Subcutaneous adipose tissue (tissue), 3 donors: ENCODE measurements around a stretch of chr1.

GRCh38 chr1:159928188-159928967 is 3.1 kb upstream of the TAGLN2 start:
- PRO-cap, result no peak
- RAMPAGE, long total RNA, 3 experiments, result no peak in any of the 3 experiments

DNA sequence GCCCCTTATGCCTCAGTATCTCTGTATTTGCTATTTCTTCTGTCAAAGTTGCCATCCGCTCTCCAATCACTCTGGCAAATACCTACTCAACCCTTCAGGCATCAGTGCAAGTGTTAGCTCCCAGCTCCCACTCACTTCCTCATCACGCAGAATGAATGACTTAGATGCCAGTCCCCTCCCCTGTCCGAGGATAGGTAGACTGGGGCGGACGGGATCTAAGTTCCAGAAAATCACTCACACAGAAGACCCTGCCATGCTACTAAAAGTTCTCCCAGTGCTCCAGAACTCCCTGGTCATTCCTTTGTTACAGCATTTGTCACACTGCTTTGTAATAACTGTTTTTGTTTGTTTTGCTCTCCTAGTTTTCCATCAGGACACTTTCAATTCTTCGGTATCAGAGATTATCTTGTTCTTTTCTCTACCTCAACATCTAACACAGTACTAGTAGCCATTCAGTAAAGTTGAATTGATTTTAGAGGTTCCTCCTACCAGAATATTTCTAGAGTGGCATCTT is 786 bp upstream of the PIGM start:
- PRO-cap, result no peak
- RAMPAGE, long total RNA, 3 experiments, result no peak in any of the 3 experiments

DNA sequence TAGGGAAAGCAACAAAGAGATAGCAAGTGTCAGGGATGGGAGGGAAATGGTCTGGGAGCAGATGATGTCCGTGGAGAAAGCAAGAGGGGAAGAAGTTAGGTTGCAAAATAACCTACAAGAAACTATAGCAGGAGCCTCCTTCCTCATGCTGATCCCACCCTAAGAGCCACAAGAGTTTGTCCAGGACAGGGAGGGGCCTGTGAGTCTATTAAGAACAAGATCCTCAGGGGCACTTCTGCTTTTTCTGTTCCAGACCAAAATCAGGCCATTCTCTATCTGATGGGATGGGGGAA is 7.8 kb upstream of the ATP1A4 start:
- PRO-cap, result no peak
- RAMPAGE, long total RNA, 3 experiments, result no peak in any of the 3 experiments

- PRO-cap, result unidirectional peak, plus-strand start at chr1:160261212
- RAMPAGE, long total RNA, 3 experiments, result no peak in any of the 3 experiments
These were observed 1.3 kb downstream of the DCAF8 start for GRCh38 chr1:160261040-160261498.

- PRO-cap, result no peak
- RAMPAGE, long total RNA, 3 experiments, result no peak in any of the 3 experiments
These were observed 4.7 kb upstream of the PEX19 start for GRCh38 chr1:160289324-160290385.

DNA sequence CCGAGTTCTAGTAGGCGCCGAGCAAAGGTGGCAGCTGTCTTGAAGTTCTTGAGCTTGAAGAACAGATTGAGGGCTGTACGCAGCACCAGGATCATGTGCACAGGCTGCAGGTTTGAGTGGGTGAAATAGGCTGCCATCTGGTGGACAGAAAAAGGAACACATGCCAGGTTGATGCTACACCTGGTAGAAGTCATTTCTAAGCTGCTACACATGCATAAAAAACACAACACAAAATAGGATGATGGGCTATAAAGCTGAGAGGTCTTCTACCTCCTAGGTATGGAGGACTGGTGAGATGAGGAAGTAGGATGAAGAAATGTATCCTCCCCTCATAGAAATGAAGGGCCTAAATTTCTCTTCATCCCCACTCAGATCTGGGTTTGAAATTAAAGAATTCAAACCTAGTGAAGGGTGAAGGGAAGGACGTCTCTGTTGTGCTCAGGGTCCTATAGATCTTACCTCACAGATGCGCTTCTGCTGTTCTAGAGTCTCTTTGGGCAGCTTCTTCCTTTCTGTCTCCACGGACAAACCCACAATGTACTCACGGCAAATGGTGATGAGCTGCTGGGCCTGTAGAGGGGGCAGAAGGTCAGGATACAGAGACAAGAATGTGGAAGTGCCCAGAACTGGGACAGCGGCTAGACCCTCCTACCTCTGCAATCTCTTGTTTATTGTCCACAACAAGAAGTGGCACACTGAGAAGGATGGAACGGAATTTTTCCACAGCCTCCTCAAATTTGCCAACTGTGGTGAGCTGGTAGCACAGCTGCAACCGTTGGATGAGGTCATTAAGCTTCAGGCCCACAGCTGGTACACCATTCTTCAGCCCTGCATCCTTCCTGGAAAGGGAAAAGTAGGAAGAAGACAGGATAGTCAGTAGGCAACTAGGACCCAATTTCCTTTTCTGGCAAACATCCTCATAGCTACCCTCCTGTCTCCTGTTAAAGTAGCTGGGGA is 6.7 kb upstream of the PEX19 start:
- PRO-cap, result no peak
- RAMPAGE, long total RNA, 3 experiments, result no peak in any of the 3 experiments

- PRO-cap, result no peak
- RAMPAGE, long total RNA, 3 experiments, result no peak in any of the 3 experiments
These were observed 17.1 kb downstream of the COPA start for GRCh38 chr1:160325945-160326359.

GRCh38 chr1:160362360-160362834 is 4.5 kb upstream of the NHLH1 start:
- PRO-cap, result no peak
- RAMPAGE, long total RNA, 3 experiments, result no peak in any of the 3 experiments

GRCh38 chr1:160519723-160520443 is 3.2 kb downstream of the SLAMF6 start:
- PRO-cap, result no peak
- RAMPAGE, long total RNA, 3 experiments, result no peak in any of the 3 experiments

DNA sequence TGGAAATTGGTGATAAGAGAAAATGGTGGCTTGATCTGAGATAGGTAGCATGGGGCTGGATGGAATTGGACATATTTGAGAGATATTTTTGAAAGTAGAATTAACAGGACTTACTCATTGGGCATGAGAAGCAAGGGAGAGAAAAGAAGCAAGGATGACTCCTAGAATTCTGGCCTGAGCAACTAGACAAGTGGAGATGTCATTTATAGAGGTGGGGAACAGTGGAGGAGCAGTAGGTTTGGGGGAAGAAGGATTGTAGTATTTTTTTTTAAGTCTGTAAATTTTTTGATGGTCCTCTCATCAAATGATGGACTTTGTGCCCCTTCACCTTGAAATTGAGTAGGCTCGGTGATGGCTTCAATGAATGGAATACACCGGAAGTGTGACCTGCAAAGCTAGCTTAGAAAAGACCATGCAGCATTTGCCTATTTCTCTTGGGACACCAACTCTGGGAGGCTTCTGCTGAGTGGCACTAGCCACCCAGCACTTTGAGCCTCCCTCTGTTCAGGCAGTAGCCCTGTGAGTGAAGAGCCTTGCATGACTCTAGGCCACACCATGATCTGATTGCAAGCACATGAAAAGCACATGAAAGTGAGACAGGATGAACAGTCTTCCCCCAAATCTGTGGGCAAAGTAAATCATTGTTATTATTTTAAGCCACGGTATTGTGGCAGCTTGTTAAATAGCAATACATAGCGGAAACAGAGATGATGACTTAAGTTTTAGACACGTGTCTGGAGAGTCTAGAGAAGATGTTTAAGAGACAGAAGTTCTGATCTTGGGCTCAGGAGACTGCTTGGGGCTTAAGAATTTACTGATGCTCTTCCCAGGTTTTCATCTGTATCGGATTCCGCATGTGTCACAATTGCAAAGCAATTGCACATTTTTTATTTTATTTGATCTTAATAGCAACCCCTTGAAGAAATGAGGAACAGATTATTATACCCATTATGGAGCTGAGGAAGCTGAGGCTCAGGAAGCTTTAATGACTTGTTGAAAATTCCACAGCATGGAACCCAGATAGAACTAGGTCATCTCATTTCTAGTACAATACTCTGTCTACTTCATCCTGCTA is 2.8 kb downstream of the CD48 start:
- PRO-cap, result no peak
- RAMPAGE, long total RNA, 3 experiments, result no peak in any of the 3 experiments

DNA sequence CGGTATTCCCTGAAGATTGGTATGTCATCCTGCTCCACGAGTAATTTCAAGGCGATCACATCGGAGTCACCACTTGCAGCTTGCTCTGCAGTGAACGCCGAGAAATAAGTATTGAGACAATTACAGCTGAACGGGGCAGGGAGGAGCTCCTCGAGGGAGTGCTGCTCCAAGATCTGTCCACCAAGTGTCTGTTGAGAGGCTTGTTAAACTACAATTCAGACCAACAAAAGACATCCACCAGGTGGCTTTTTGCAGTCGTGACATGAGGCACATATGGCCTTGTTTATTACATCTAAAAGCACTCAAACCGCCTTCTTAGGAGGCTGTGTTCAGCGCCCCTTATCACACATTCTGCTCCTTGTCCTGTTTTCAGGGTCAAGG is 12.9 kb upstream of the CD48 start:
- PRO-cap, result no peak
- RAMPAGE, long total RNA, 3 experiments, result no peak in any of the 3 experiments

DNA sequence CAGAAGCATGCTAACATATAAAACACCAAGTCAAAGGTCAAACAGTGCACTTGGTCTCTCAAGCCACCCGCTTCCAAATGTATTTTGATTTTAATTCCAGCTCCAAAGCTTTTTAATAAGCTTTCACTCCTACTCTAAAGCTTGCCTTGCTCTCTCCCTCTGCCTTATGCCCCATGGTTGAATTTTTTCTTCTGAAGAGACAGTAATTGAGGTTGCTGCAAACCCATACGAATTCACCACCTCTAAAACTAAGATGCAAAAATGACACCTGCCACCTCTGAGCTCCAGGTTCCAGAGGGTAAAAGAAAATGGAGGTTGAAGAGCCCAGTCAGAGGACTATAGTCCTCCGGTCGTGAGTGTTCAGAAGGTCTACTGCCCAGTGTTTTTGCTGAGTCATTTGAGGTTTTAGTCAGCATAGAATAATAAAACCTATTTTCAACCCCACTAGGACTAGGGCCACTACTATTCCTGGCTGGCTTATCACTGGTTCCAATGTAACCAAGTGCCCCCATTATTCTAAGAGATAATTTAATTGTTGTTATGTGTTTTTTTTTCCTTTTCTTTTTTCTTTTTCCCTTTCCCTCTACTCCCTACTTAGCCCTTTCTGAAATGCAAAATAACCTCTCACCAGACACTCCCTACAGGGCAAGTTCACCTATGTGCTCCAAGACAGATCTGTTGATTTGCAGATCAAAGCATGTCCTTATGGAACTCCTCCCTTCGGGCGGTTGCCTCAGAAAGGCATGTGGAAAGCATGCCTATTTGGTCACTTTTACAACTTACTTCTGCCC is 12.9 kb upstream of the SLAMF7 start:
- PRO-cap, result no peak
- RAMPAGE, long total RNA, 3 experiments, result no peak in any of the 3 experiments

- PRO-cap, result no peak
- RAMPAGE, long total RNA, 3 experiments, result no peak in any of the 3 experiments
These were observed 4.1 kb downstream of the SLAMF7 start for GRCh38 chr1:160743042-160743701.

GRCh38 chr1:160817571-160817897 is 21.6 kb downstream of the LY9 start:
- PRO-cap, result no peak
- RAMPAGE, long total RNA, 3 experiments, result no peak in any of the 3 experiments

DNA sequence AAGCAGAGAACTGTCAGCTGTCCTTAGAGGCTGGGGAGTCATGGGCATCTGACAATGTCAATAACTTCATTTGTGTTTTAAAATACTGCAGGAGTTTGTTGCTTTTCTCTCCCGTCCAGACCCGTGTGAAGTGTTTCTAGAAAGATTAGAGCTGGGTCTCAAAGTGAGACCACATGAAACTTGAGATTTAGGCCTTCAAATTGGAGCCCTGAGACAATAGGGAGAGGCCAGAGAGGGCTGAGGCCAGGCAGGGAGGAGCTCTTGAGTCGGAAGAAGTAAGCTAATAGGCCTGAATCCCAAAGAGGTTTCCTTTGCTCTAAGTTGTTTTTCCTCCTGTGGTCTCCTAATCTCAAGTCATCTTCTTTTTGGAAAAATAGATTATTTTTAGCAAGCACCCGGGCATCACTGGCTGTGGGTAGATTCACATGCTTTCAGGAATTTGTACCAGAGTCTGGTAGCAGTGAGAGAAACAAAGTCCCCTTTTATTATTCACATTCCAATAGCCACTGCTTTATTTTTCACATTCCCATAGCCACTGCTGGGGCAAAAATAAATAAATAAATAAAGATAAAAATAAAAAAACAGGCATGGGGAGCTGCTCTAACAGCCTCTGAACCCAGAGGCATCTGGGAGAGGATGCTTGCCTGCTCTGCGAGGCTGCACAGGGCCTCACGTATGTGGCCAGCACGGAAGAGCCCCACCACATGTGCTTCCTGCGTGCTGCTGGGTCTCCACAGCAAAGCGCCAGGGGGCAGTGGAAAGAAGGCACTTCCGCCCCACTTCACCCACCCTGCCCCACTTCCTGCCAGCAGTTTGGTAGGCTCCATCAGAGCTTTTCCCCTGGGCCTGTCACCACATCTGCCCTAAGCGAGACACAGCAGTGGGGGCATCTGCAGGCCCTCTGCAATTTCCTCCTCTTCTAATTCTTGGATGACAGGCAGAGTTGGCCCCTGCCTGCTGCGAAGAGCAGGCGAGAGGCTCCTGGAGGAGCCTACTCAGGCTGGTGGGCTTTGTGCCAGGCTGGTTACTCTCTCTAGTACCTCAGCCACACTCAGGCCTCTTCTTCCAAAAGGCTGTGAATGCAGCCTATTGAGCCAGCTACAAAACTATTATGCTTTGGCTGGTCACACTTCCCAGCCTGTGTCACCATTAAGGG is 25.4 kb downstream of the CD244 start:
- PRO-cap, result no peak
- RAMPAGE, long total RNA, 3 experiments, result no peak in any of the 3 experiments

DNA sequence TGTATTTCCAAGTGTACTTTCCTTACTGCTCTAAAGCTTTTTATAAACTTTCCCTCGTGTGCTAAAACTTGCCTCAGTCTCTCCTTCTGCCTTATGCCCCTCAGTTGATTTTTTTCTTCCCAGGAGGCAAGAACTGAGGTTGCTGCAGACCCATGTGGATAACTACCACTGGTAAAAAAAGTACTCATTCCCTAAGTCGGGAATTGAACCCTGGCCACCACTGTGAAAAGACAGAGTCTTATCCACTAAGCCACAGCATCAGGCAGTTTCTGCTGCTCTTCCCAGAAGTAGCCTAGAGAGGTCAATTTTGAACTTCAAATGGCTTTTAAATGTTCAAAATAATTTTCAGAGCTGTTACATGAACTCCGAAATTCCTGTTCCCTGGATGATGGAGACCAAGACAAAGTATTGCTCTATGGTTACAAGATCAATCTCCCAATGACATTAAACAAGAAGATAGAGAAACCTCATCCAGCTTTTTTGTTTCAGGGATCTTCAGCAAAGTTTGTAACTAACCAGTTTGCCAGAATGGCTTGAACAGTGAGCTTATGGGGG is 28.7 kb downstream of the ITLN2 start:
- PRO-cap, result no peak
- RAMPAGE, long total RNA, 3 experiments, result no peak in any of the 3 experiments

DNA sequence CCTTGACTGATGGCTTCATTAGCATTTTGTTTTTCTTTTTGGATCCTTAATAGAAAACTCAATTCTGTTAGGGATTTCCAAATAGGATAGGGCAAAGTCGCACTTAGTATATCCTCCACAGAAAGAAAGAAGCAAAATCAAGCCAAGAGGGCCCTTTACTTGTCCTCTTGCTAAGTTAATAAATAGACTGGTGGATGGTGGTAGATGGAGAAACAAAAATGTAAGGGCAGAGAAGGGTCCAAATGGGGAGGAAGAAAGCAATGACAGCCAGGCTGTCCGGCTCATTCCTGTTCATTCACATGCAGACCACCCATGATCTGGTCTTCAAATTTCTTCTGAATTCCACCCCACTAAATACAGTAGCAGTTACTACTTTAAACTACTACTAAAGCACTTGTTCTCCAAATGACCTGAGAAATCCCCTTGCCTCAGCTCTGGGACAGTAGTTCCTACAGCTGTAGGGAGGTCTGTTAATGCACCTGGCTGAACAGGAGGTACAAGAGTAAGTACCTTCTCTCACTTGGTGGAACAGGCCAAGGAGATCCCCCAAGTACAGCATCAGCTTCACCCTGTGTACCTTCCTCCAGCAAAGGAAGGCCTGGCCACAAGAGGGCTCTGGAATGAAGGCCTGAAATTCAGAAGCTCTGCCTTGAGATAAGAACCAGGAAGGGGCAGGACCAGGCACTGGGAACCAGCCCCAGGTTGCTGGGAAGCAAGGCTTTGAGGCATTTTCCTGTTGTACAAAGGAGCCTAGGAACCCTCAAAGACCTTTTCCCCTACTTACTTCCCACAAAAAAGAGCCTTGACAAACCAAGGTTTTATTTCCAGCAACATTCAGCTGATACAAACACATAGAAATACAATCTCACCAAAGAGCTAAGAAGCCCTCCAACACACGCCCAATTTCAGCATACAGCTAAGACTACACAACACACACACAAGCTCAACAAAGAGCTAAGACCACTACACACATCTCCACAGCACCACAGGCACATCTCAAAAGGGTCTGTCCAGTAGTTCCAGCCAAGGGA is 23.7 kb downstream of the F11R start:
- PRO-cap, result no peak
- RAMPAGE, long total RNA, 3 experiments, result no peak in any of the 3 experiments

GRCh38 chr1:161022032-161022454 is 1.1 kb upstream of the F11R start:
- PRO-cap, result no peak
- RAMPAGE, long total RNA, 3 experiments, result no peak in any of the 3 experiments

DNA sequence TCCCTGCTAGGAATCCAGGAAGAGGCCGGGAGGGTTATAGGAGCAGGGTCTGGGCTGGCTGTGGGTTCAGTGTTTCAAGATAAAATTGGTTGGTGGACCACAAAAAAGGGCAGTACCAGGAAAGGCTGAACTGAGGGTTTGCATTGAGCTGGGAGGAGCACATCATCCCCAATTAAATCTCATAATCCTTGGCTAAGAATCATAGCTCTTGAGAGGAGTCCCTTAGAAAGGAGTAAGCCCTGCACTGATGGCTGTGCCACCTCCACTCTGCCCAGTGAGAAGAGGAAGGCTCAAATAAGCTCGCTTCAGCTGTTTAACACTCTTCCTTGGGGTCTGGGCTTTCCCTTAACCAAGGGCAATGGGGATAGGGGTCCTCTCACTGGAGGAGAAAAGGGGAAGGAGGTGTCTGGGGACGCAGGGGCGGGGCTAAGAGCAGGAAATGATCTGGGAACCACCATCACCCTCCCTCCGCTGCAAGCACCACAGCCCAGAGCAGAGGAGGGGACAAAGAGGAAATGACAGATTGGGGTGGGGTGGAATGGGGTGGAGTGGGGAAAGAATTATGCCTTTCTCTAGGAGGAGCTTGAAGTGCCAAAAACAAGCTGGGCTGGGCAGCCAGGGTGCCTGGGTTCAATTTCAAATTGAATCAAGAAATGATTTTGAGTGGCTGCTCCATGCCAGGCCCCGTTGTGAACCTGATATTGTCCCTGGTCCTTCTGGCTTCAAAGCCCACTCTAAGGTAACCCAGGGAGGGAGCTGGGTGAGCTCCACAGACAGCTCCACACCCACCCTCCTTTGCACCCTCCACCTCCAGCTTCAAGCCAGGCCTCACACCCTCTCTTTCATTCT is 1.4 kb downstream of the ARHGAP30 start:
- PRO-cap, result no peak
- RAMPAGE, long total RNA, 3 experiments, result no peak in any of the 3 experiments

GRCh38 chr1:161073941-161075238 is 4.7 kb upstream of the ARHGAP30 start:
- PRO-cap, result no peak
- RAMPAGE, long total RNA, 3 experiments, result no peak in any of the 3 experiments